Neural crest cell (in vitro differentiated cells): Measurements from ENCODE around the gene ELOVL3.

GRCh38 chr10:101510815-101511091 lies 77.3 kb downstream of the POLL start:
- PRO-cap: no peak

DNA sequence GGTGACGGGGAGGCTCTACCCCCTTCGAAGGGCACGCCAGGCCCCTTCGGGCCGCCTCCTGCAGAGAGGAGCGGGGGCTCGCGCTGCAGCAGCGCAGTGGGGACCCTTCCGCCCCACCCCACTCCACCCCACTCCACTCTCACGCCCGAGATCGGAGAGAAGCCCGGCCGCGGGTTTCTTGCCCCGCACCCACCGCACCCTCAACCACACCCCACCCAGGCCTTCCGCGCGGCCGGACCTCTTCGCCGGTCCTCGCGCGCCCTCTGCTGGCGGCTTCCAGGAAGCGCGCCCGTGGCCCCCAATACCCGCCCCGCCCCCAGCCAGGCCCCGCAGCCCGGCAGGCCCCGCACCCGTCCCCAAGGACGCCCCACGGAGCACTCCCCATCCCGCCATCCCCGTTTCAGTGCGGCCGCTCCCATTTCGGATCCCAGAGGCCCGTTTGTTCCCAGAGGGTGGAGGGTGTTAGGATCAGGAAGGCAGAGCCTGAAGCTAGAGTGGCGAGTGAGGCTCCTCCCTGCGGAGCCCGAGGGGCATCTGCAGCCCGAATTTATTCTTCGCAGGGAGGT lies 17.9 kb downstream of the POLL start:
- PRO-cap: no peak

DNA sequence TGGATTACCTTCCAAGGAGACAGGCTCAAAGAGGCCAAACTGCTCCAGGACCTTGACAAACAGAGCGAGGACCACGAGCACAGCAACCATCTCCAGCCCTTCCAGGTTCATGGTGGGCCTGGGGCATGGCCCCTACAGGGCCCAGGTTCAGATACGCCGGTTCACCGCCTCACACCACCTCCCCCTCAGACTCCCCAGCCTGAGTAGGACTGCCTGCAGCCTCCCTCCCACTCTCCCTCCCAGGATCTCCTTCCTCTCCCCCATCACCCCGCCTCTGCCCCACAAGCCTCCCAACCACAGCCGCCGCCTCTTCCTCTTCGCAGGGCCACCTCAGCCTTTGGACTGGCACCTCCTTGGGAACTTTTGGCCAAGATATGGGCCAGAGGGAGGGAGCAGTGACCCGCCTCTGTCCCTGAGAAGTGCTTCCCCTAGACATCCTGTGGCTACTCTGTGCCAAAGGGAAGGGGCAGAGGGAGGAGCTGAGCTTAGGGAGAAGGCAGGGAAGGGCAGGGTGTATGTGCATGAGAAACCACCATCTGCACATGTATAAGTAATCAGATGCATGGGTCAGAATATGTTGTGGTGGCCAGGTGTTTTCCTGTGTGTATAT lies 9.2 kb downstream of the KCNIP2 start:
- PRO-cap: no peak

GRCh38 chr10:101840527-101841190 lies 2.9 kb downstream of the KCNIP2 start:
- PRO-cap: bidirectional peak, plus-strand start at chr10:101840781, minus-strand start at chr10:101840653

GRCh38 chr10:101919517-101920245 lies 76.1 kb upstream of the KCNIP2 start:
- PRO-cap: no peak

DNA sequence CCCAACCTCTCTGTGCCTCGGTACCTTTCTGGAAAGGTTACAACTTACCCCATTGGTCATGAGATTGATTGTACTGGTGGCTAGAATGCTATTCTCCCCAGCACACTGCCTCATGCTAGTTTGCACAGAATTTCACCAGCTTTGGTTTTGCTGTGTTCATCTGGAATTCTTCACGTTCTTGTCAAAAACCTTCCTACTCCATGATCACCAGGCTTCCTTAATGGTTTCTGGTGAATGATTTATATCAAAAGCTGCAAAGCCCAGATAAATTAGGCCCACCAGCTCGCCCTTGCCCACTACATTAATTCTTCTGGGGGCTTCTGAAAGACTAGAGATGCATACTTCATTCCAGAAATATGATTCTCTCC lies 39.0 kb downstream of the ARMH3 start:
- PRO-cap: no peak

GRCh38 chr10:102112937-102113700 lies 7.0 kb downstream of the LDB1 start:
- PRO-cap: no peak

DNA sequence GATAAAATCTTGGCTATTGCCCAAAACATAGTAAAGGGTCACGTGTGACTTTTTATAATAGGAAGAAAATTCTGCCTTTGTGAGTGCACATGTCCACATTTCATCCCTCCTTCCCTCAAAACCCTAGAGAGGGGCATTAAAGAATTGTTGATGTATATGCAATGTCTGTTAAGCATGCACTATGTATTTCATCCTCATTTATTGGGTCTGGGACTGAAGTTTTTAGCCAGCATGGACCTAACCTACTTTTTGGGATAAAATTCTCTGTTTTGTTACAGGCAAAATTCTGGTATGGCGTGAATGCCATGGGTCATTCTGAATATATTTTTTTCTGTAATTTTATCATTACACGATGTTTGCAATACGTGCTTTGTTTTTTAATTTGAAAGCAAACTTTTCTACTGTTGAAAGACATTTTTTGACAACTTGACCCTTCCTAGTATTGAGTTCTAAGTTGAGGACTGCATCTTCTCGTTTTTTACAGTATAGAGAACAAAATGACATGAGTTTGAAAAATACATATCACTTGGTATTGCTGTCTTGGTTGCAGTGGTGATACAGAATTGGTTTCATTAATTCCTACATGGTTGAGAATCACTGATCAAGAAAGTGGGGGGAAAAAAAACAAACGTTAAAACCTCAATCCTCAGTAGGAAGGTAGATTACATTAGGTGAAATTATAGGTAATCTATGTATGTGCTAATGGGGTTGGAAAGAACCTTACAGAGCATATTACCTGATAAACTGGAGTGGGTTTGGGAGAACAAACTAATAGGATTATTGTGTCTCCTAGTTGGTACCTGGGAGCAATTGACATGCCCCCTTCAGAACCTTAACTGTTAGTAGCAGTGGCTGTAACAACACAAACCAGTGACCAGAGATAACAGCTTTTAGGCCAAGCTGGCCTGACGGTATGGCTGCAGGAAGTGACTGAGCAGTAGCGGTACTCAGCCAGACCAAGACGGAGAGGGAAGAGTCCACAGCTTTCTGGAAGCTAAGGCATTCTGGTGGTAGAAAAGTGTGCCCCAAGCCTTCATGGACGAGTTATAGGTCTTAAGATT lies 10.8 kb downstream of the NOLC1 start:
- PRO-cap: no peak

DNA sequence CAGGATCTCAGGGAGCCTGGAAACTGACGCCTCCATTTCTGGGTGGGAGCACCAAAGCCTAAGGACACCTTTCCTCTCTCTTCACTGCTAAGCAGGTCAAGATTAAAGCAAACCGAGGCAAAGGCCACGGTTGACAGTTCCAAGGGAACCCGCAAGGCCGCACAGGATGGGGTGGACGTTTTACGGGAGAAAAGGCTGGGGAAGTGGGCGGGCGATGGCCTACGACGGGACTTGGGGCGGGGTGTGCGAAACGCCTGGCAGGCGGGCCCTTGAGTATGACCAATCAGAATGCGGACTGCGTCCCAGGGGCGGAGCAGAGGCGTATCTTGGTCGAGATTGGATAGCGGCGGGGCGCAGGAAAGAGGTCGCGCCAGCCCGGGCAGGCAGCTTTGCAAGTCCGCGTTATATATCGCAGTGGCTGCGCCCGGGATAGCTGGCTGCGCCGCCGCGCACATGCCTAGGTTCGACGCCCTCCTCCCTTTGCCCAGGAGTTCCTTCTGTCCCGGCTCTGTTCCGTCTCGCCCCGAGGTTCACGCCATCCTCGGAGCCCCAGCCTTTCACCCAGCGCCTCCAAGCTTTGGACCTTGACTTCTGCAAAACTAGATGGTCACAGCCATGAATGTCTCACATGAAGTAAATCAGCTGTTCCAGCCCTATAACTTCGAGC lies at the start of gene ELOVL3:
Gene ELOVL3, plus strand, starts transcription at position 354 of the 667 bp plus-strand sequence.
- PRO-cap: bidirectional peak, plus-strand start at position 405 of the sequence, minus-strand start at position 205 of the sequence

DNA sequence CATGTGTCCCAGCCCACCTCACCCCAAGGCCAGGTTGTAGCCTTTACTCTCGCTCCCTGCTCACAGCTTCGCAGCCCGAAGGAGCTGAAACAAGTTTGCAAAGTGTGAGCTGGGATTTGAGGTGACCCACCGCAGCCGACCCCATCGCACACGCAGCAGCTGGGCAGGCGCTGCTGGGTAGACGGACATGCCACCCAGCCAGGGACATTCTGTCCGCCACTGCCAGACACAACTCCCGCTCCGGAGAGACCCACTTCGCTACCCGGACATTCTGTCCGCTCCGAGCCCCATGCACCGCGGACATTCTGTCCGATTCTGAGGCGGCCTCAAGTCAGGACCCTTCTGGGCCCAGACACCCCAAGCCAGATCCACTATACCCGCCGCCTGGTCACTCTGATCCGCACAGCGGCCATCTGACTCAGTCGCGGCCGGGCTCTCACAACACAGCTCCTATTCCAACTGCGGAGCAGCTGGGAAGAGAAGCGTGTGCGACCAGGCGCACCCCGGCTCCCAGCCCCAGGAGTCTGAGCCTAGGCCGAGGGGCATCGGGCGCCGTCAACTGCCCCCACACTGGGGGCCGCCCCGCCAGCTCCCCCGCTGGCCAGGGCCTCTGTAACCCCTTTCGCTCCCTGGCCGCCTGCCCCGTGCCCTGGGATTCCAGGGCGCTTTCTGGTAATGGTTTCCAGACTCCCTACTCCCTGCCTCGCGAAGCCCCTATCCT lies 784 bp downstream of the PITX3 start:
- PRO-cap: no peak

- PRO-cap: no peak
Observed at GRCh38 chr10:102262825-102263559, 17.7 kb downstream of the GBF1 start.

- PRO-cap: no peak
Observed at GRCh38 chr10:102376425-102377310, 18.8 kb upstream of the NFKB2 start.

GRCh38 chr10:102455625-102456321 lies 4.4 kb upstream of the C10orf95 start:
- PRO-cap: no peak

DNA sequence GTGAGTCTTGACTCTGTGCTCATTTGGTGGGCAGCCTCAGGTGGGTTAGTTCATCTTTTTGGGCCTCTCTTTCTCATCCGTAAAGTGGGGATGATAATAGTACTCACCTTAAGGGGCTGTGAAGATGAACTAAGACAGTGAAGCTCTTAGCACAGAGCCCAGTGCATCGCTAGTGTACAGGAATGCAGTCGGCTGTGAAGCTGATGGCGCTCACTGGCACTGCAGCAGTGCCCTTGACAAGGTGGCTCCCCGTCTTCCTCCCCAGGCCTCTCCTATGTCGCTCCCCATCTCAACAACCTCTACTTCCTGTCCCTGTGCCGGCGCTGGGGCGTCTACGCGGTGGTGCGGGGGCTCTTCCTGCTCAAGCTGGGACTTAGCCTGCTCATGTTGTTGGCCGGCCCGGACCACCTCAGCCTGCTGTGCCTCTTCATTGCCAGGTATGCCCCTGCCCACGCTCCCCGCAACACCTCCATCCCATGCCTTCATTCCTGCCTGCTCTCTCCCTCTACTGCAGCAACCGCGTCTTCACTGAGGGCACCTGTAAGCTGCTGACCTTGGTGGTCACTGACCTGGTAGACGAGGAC lies 12.2 kb downstream of the MFSD13A start:
- PRO-cap: no peak

- PRO-cap: no peak
Observed at GRCh38 chr10:102478942-102479615, 17.9 kb downstream of the MFSD13A start.

DNA sequence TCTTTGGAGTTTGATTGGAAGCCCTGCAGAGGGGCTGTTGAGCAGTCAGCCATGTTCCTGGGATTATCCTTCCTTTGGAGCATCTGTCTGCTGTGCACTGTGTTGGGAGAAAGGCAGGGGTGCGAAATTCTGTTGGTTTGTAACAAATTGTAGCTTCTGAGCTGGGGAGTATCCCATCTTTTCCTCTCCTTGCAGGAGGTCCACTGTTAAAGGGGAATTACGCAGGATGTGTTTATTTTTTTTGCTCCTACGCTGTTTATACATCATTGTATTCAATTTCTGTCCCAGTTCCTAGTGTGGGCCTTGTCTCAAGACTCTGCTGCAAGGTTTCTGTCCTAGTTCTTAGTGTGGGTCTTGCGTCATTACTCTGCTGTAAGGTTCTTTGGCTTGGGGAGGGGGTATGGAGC lies 64.2 kb upstream of the TRIM8 start:
- PRO-cap: no peak

GRCh38 chr10:102593129-102594115 lies 50.9 kb upstream of the TRIM8 start:
- PRO-cap: unidirectional peak, plus-strand start at chr10:102593662

DNA sequence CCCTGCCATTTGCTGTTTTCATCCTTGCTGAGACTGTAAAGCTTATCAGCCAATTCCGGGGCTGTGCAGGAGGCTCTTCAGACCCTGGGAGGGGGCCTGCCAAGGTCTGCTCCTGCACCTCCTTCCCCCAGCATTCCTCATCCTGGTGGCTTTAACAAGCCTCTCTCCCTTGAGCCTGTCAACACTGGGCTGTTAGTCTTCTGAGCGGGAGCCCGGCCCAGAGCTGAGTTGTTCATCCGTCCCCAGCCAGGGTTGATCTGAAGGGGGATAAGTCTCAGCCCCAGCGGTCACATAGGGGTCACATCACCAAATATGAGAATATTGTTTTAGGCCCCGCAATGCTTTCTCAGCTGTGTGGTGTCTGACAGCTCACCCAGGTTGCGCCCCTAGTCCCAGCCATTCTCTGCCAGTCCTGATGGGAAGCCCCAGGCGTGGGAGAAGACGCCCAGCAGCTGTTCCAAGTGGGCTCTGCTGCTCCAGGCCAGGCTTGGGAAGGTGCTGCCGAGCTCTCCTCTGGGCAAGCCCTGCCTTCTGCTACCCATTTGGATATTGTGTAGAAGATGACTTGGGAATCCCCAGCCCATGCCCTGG lies 23.6 kb upstream of the TRIM8 start:
- PRO-cap: no peak

DNA sequence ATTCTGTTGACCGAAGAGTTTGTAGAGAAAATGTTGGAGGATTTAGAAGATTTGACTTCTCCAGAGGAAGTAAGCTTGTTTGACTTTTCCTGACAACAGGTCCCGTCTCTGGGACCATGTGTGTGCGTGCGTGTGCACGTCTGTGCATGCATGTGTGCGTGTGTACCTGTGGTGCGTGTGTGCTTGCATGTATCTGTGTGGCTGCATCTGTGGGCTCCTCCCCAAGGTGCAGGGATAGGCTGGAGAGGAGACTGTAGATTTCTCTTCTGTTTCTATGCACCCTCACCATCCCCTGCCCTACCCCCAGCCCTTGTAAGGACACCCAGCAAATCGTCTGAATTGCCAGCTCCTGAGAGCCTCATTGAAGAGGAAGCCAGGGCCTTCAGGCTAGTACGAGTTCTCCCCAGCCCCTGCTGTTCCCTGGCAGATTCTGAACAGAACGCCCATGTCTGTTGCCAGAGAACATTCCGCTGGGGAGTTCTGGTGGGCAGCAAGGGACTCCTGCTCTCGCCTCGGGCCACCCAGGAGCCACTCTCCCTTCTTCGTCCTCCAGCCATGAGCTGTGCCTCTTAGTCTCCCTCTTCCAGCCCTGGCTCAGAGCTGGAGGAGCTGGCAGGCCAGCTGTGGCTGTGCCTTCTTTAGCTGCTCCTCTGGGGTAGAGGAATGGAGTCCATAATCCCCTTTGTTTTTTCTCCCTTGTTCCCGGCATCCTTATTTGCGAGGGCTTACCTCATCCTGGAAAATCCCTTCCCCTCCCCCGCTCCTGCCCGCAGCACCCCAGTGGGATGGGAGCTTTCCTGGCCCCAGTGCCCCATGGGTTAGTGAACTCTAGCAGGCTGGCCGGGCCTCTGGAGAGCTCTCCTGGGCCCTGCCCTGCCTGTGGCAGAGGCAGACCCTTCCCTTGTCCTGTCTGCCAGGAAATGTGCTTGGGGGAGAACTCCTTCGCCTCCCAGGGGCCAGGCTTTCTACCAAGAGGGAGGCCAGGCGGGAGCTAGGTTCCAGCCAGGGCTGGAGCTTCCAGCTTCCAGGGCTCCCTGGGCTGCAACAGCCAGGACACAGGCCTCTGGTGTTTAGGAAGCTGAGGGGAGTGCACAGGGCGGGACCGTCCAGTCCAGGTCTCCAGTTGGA lies 16.7 kb upstream of the TRIM8 start:
- PRO-cap: no peak

GRCh38 chr10:102628303-102628672 lies 16.0 kb upstream of the TRIM8 start:
- PRO-cap: no peak